Keratinocyte (primary cell): ENCODE measurements around the genes LMX1B and ZBTB43.

CAGE:
- cytosol, long polyA minus RNA: no peak
- cytosol, long polyA plus RNA: no peak
- long polyA plus RNA: no peak
- nucleus, long polyA minus RNA: no peak
- nucleus, long polyA plus RNA: no peak
Observed at GRCh38 chr9:125493340-125493923, 213.6 kb downstream of the MAPKAP1 start.

DNA sequence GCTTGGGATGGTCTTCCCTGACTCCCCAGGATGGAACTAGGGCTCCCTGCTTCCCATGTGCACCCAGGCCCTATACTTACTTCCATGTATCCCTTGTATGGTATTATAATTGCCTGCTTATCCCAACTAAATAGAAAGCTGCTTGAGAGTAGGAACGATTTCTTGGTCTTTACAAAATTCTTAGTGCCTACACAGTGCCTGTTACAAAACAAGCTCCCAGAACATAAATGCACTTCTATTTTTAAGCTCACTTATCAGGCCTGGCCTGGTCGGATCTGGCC lies 172.2 kb downstream of the MAPKAP1 start:
CAGE:
- cytosol, long polyA minus RNA: no peak
- cytosol, long polyA plus RNA: no peak
- long polyA plus RNA: no peak
- nucleus, long polyA minus RNA: no peak
- nucleus, long polyA plus RNA: no peak

CAGE:
- cytosol, long polyA minus RNA: no peak
- cytosol, long polyA plus RNA: no peak
- long polyA plus RNA: no peak
- nucleus, long polyA minus RNA: no peak
- nucleus, long polyA plus RNA: no peak
Observed at GRCh38 chr9:125537902-125538492, 169.0 kb downstream of the MAPKAP1 start.

CAGE:
- cytosol, long polyA minus RNA: no peak
- cytosol, long polyA plus RNA: no peak
- long polyA plus RNA: no peak
- nucleus, long polyA minus RNA: no peak
- nucleus, long polyA plus RNA: no peak
Observed at GRCh38 chr9:125608264-125608849, 98.7 kb downstream of the MAPKAP1 start.

GRCh38 chr9:125631726-125632098 lies 75.3 kb downstream of the MAPKAP1 start:
CAGE:
- cytosol, long polyA minus RNA: no peak
- cytosol, long polyA plus RNA: no peak
- long polyA plus RNA: no peak
- nucleus, long polyA minus RNA: no peak
- nucleus, long polyA plus RNA: no peak

CAGE:
- cytosol, long polyA minus RNA: no peak
- cytosol, long polyA plus RNA: no peak
- long polyA plus RNA: no peak
- nucleus, long polyA minus RNA: no peak
- nucleus, long polyA plus RNA: no peak
Observed at GRCh38 chr9:125748451-125749055, 1.4 kb downstream of the PBX3 start.

CAGE:
- cytosol, long polyA minus RNA: no peak
- cytosol, long polyA plus RNA: no peak
- long polyA plus RNA: no peak
- nucleus, long polyA minus RNA: no peak
- nucleus, long polyA plus RNA: no peak
Observed at GRCh38 chr9:125749056-125749967, 2.1 kb downstream of the PBX3 start.

CAGE:
- cytosol, long polyA minus RNA: no peak
- cytosol, long polyA plus RNA: no peak
- long polyA plus RNA: no peak
- nucleus, long polyA minus RNA: no peak
- nucleus, long polyA plus RNA: no peak
Observed at GRCh38 chr9:125759781-125760237, 12.6 kb downstream of the PBX3 start.

DNA sequence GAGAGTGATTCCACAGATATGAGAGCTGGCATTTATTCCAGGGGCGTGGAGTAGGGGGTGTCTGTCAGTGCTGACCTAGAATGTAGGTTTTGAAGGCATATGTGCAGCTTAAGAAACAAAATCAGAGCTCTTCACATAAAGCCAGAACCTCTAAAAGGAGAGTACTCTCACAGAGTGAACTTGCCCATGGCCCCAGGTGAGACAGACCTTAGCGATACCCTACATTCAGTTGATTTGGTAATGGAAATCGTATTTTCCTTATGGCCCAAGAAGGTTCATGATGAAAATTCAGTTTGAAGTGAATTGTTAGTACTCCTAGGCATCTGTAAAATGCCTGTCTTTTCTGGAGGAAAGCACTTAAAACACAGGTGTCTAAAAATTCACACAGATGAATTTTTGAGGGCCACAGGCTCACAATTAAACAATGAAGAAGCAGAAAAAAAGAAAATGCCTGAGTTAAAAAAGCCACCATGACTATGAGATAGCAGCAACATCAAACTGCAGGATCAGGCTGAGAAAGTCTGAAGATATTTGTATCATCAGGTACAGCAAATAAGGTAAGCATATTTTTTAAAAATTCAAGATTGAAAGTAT lies 121.4 kb downstream of the PBX3 start:
CAGE:
- cytosol, long polyA minus RNA: no peak
- cytosol, long polyA plus RNA: no peak
- long polyA plus RNA: no peak
- nucleus, long polyA minus RNA: no peak
- nucleus, long polyA plus RNA: no peak

DNA sequence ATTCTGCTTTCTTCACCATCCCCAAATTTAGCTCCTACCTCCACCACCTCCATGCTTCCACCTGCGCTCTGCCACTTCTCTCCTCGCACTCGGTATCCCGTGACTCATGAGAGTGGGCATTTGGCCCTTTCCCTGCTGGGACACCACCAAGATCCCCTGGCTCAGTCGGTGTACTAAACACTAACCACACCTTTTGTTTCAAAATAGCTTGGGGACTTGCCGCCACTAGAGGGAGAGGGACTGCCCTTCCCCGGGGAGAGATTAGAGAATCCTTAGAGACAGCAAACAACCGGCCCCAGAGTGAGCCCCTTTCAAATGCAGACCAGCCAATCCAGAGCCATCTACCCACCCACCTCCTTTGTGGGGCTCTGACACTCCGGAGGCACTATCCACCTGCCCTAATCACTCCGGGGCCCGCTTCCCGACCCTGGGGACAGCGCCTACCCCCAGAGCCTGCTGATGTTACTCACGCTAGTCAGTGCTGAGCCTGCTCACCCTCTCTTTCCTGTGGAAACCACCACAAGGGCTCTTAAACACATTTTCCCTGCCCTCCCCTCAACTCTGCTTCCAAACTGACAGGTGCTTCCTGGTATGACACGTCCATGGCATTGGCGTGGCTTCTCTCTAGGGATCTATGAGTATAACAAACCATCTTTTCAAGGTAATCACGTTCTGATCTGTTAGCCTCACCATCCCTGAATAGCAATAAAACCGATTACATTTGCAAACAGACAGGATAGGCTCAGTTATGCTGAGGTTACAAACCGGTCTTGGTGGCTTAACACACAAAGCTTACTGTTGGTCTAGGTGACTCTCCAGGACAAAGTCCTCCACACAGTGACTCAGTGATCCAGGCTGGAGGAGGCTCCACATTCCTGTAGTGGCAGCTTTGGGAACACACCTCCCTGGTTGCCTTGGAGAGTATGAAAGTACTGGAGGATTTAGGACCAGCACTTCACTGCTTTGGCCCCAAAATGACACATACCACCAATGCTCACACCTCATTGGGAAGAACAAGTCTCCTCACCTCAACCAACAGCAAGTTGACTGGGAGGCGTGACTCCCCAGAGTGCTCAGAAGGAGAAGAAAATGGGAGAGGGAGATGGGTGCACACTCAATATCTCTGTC lies 180.1 kb upstream of the MVB12B start:
CAGE:
- cytosol, long polyA minus RNA: no peak
- cytosol, long polyA plus RNA: no peak
- long polyA plus RNA: no peak
- nucleus, long polyA minus RNA: no peak
- nucleus, long polyA plus RNA: no peak

DNA sequence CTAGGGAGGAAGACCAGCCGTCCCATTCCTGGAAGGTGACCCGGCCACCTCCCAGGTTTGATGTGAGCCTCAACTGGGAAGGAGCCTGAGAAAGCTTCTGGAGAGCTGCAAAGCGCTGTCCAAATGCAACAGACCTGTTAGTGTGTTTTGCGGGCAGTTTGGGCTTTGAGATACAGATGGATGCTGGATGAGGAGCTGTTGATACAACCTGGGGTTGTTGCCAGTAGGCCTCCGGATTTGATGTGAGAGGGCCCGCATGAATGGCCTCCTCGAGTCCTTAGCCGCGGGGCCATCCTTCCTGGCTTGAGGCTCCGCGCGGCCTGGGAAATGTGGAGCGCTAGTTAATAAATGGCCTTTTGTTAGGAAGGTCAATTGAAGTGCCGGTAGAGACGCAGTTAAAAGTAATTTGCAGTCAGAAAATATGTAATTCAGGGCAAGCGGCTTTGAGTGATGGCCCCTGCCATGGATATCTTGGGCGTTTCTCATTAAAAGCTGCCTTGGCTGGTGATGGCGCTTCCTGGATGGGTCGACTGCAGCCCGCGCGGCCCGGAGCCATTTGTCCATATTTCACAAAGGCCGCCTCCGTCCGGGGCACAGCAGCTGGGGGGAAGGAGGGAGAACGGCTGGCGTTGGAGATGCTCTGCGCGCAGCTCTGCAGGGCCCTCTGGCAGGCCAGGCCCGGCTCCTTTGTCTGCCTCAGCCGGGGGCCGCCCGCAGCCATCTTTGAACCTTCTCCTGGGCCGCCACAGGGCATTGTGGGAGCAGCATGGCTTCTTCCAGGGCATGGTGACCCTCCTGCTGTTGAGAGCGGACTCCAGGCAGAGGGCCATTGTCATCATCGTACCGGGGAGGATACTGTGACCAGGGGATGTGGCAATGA lies 11.2 kb downstream of the MVB12B start:
CAGE:
- cytosol, long polyA minus RNA: no peak
- cytosol, long polyA plus RNA: no peak
- long polyA plus RNA: no peak
- nucleus, long polyA minus RNA: no peak
- nucleus, long polyA plus RNA: no peak

DNA sequence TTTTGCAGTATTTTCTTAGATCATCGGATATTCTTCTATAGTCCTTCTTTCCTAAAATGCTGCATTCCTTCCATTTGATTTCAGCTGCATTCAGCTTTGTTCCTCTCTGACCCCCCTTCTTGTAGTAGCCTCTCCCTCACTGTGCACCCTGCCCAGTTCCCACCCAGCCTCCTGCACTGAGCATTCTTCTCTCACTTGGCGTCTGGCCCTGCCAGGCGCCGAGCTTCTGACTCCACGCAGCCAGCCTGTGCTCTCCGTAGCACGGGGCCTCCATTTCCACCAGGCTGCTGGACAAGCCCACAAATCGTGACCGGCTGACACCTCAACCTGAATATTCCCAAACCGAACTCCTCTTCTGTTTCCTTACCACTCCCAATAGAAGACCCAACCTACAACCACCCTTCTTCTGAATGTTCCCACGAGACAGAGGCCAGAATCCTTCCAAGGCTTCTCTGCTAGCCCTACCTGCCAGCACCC lies 40.0 kb downstream of the MVB12B start:
CAGE:
- cytosol, long polyA minus RNA: no peak
- cytosol, long polyA plus RNA: no peak
- long polyA plus RNA: no peak
- nucleus, long polyA minus RNA: no peak
- nucleus, long polyA plus RNA: no peak

DNA sequence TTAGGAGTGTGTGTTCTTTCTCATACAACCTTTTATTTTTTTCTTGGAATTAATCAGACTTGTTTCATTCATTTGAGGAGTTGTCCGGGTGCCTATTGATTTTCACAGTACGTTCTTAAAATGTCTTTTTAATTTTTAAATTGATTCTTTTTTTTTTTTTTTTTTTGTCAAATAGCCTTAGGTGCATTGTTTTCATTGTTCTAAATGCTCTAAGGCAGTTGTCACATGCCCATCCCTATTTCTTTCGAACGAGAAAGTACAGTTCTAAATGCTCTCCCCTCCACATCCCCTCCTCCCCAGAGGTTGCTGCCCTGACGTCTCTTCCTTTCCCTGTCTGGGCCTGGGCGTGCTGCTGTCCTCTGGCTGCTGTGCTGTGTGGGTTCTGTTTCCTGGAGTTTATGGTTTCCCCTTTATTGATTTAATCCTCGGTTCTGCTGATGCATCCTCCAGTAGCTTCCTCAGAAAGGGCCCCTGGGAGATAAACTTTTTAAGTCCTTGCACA lies 48.6 kb downstream of the MVB12B start:
CAGE:
- cytosol, long polyA minus RNA: no peak
- cytosol, long polyA plus RNA: no peak
- long polyA plus RNA: no peak
- nucleus, long polyA minus RNA: no peak
- nucleus, long polyA plus RNA: no peak

DNA sequence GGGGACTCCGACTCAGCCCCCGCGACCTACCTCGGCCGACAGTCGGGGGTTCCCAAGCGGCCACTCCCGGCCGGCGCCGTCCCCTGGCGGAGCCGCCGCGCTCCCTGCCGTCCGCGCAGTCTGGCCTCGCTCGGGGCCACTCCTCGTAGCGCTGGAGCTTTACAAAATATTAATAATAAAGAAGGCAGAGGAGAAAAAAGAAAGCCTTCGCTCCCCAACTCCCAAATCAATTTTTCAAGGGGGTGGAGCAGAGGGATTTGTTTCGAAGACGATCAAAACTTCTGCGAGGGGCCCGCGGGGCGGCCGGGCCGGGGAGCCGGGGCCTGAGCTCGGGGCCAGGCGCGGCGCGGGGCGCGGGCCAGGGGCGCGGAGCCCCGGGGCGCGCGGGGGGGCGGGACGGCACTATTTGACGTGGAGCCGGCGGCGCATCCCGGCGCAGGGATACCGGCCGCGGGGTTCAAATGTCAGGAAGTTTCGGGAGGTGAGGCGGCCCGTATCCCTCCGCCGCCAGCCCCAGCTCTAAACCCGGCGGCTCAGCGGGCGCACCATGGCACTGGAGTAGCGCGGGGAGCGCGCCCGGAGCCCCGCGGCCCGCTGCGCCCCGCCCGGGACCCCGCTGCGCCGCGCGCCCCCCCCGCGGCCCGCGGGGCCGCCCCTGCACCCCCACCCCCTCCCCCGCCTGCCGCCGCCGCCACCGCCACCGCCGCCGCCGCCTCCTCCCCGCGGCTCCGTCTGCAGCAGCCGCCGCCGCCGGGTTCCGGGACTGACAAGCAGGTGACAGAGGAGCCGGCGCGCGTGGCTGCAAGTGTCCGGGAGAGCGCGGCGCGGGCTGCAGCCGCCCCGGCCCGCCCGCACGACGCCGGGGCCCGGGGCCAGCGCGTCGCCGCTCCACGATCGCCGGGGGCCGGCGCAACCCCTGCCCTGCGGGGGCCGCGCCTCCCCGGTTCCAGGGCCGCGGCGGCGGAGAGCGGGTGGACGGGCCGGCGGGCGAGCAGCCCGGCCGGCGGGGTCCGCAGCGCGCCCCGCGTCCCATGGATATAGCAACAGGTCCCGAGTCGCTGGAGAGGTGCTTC lies at the start of gene LMX1B:
Gene LMX1B, plus strand, starts transcription at position 510 of the 1,073 bp plus-strand sequence.
CAGE:
- cytosol, long polyA minus RNA: no peak
- cytosol, long polyA plus RNA: no peak
- long polyA plus RNA: no peak
- nucleus, long polyA minus RNA: no peak
- nucleus, long polyA plus RNA: no peak

GRCh38 chr9:126804755-126805251 lies at the start of gene ZBTB43:
ZBTB43 (plus strand) TSS chr9:126805040.
CAGE:
- cytosol, long polyA minus RNA: start-site peak on the plus strand at chr9:126805009-126805067, 6 reads
- cytosol, long polyA plus RNA: no peak
- long polyA plus RNA: no peak
- nucleus, long polyA minus RNA: start-site peak on the plus strand at chr9:126805063-126805069, 22 reads
- nucleus, long polyA plus RNA: no peak

DNA sequence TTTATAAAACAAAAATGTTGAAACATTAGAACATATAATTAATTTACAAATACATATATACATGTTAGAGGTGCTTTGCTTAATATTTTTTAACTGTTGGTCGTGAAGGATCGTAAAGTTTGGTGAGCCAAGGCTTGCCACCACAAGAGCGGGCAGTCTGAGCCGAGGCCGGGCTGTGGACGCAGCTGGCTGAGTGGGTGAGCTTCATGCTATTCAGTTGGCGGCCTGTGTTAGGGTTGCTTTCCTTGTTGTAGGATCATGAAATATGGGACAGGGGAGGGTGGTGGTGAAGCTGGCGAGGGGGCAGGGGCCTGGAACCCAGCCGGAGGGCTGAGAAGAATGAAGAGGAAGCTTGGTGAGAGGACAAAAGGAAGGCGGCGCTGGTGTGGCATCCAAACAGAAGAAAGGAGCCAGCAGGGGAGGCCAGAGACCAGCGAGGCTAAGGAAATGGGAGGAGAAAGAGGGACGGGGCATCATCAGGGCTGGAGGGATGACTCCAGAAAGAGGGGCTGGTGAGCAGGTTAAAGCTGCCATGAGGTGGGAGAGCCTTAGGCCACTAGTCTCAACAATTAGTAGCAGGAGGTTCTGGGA lies 18.3 kb downstream of the RALGPS1 start:
CAGE:
- cytosol, long polyA minus RNA: no peak
- cytosol, long polyA plus RNA: no peak
- long polyA plus RNA: no peak
- nucleus, long polyA minus RNA: no peak
- nucleus, long polyA plus RNA: no peak

CAGE:
- cytosol, long polyA minus RNA: no peak
- cytosol, long polyA plus RNA: no peak
- long polyA plus RNA: no peak
- nucleus, long polyA minus RNA: no peak
- nucleus, long polyA plus RNA: no peak
Observed at GRCh38 chr9:127005198-127005973, 90.8 kb downstream of the RALGPS1 start.

CAGE:
- cytosol, long polyA minus RNA: no peak
- cytosol, long polyA plus RNA: no peak
- long polyA plus RNA: no peak
- nucleus, long polyA minus RNA: no peak
- nucleus, long polyA plus RNA: no peak
Observed at GRCh38 chr9:127096076-127096783, 26.2 kb downstream of the ANGPTL2 start.

DNA sequence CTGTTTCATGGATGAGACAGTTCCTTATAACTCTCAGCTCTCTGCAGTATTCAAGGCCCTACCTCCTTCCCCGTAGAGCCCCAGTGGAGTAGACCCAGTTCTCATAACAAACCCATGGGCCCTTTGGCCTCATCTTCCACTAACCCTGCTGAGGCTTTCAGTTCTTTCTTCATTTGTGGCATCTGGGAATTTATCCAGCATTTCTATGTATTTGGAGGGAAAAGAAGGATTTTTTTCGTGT lies 46.7 kb upstream of the ANGPTL2 start:
CAGE:
- cytosol, long polyA minus RNA: no peak
- cytosol, long polyA plus RNA: no peak
- long polyA plus RNA: no peak
- nucleus, long polyA minus RNA: no peak
- nucleus, long polyA plus RNA: no peak

DNA sequence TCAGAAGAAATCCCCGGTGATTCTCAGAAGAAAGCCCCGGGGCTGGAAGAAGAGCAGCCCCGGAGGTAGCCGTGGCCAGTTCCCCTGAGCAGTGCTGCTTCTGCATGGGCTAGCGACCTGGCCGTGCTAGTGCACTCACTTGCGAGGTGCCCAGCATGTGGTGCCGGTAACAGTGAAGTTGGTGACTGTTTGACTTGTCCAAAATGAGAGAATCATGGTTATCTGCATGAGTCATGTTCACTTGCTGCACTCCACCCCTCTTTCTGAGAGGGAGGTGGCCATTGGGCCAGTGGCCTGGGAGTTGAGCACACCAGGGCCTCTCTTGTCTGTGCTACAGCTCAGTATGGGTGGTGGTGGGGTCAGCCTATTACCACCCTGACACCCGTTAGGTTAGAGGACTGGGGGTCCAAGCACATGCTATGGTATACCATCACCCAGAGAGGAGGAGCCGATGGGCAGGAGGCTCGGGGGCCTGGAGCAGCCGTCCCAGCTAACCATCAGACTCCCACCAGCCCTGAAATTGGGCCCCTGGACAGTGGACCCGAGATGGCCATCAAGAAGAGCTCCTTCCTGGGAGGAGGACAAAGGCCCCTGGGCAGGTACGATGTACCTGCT lies 55.3 kb upstream of the GARNL3 start:
CAGE:
- cytosol, long polyA minus RNA: no peak
- cytosol, long polyA plus RNA: no peak
- long polyA plus RNA: no peak
- nucleus, long polyA minus RNA: no peak
- nucleus, long polyA plus RNA: no peak